Endodermal cell (in vitro differentiated cells): ENCODE measurements around a stretch of chr12.

GRCh38 chr12:109310335-109310838 is 1.3 kb upstream of the FOXN4 start:
- PRO-cap, result unidirectional peak, minus-strand start at chr12:109310511

- PRO-cap, result no peak
Observed at GRCh38 chr12:109552151-109552839, 21.0 kb downstream of the MMAB start.

GRCh38 chr12:109558663-109559108 is 14.6 kb downstream of the MMAB start:
- PRO-cap, result no peak

DNA sequence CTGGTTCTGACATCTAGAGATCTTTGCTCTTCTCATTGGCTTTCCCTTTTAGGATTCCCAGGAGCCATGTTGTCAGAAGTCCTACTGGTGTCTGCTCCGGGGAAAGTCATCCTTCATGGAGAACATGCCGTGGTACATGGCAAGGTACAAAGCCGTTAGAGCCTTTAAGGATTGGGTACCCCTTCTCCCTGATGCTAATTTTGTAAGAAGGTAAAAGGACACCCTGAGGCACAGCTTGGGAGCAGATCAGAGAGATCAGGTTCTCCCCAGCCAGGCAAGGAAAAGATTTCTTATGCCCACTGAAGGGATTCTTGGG is 1.1 kb downstream of the MVK start:
- PRO-cap, result no peak

DNA sequence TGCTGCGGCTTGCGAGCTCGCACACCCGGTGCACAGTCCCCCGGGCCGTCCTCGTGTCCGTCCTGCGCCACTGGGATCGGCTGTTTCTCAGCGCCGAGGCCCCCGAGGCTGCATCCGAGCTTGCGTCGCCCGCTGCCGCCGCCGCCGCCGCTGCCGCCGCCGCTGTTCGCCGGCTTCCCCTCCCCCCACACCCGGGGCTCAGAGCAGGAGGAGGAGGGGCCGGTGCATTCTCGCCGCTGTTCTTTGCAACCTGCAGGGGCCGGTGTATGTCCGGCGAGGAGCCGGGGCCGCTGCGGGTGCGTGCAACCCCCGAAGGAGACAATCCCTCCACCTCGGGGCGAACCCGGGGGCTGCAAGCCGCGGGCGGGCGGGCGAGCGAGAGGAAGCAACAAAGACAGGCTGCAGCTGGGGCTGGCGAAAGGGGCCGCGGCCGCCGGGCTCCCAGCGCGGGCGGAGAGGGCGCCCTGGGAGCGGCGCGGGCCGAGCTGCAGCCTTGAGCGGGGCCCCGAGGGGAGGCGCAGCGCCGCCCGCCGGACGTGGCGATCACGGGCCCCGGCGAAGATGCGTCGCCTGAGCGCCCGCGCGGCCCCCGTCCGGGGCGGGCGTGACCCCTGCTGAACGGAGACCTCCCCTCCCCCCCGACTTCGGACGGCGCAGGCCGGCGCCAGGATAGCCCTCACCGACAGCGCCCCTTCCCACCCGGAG is 595 bp downstream of the FAM222A start:
- PRO-cap, result bidirectional peak, plus-strand start at position 355 of the sequence, minus-strand start at position 89 of the sequence

DNA sequence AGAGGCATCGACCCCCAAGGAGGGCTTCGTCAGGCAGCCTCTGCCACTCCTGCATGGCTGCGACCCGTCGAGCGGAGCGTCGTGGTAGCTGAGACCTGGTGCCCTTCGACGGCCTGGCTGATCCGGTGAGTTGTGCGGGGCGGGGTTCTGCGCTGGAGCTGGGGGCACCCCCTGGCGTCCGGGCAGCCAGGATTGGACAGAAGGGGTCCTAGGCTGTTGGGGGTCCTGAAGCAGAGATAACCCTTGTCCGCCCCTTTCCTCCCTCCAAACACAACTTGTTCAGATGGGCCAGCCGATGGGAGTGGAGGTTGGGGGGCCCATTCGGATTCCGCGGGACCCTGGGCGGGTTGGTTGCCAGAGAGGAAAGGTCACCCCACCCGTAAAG is 1.1 kb downstream of the FAM222A start:
- PRO-cap, result bidirectional peak, plus-strand start at position 271 of the sequence, minus-strand start at position 134 of the sequence

- PRO-cap, result no peak
Observed at GRCh38 chr12:109720023-109720778, 6.6 kb downstream of the FAM222A start.

DNA sequence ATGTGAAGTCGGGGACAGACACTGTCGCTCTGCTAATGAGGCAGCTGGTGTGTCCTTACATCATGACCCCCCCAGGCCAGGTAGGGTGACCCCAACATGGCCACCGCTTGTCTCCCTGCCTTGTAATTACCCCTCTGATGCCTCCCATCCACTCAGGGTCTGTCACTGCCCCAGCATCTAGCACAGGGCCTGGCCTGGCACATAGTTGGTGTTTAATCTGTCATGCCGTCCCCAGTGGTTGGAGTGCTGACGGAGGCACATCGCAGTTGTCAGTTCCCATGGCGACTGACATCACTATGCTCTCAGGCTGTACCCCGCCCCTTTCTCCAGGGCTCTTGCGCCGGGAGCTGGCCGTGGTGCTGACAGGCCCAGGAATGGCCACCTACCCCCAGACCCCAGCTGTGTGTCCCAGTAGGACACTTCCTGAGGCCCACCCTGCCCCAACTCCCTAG is 22.9 kb downstream of the FAM222A start:
- PRO-cap, result no peak

DNA sequence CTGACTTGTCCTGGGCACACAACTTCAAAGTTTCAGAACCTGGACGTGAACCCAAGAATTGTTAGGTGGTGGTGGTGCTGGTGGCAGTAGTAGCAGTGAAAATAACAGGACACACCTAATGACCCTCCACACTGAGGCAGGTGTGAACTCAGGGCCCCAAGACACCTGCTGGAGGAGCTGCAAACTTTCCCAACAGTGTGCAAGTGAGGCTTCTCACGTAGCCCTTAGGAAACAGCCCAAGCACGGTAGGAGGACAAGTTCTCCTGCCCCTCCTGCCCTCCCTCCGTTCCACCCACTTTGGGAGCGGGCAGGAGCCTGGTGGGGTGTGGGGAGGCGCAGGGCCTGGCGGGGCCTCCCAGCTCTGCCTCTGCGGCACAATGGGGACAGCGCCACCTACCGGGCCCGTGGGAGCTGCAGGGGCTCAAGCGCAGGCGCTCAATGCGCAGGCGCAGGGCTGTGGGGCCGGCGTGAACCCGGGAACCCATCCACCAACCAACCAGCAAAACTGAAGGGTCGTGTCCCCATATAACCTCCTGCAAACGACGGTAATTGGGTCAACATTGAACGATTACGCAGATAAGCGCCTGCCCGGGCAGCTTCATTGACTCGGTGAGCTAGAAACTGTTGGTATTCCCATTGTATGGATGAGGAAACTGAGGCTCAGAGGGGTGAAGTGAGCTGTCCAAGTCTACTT is 12.0 kb upstream of the TRPV4 start:
- PRO-cap, result no peak

- PRO-cap, result no peak
Observed at GRCh38 chr12:109877755-109878465, 2.4 kb downstream of the GLTP start.

DNA sequence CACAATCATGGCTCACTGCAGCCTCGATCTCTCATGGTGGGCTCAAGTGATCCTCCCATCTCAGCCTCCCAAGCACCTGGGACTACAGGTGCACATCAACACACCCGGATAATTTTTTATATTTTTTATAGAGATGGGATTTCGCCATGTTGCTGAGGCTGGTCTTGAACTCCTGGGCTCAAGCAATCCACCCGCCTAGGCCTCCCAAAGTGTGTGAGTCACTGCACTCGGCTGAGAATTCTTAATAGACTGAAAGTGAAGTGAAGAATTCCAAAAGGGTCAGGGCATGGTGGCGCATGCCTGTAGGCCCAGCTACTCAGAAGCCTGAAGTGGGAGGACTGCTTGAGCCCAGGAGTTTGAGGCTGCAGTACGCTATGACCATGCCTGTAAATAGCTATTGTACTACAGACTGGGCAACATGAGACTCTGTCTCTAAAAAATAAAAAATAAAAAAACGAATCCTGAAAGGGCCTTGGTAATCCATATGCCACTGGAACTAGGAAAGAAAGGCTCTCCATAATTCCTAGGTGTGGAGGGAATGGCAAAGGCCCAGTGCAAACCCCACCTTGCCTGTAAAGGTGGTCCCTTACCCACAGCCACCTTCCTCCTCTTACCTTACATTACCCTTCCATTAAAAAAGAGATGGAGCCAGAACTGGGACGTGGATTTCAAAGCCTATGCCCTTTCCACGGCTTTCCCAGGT is 43.8 kb downstream of the TCHP start:
- PRO-cap, result no peak

- PRO-cap, result no peak
Observed at GRCh38 chr12:109961133-109961840, 34.9 kb downstream of the GIT2 start.

DNA sequence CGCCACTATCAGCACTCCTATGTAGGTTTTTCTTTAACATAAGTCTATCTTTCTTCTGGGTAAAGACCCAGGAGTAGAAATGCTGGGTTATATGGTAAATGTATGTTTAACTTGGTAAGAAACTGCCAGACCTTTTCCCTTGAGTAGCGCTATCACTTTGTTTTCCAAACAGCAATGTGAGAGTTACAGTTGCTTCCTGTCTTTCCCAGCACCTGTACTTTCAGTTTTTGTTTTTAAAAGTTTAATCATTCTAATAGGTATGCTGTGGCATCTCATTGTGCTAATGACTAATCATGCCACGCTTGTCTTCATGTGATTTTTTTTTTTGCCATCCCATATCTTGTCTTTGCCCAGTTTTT is 28.2 kb downstream of the GIT2 start:
- PRO-cap, result no peak

DNA sequence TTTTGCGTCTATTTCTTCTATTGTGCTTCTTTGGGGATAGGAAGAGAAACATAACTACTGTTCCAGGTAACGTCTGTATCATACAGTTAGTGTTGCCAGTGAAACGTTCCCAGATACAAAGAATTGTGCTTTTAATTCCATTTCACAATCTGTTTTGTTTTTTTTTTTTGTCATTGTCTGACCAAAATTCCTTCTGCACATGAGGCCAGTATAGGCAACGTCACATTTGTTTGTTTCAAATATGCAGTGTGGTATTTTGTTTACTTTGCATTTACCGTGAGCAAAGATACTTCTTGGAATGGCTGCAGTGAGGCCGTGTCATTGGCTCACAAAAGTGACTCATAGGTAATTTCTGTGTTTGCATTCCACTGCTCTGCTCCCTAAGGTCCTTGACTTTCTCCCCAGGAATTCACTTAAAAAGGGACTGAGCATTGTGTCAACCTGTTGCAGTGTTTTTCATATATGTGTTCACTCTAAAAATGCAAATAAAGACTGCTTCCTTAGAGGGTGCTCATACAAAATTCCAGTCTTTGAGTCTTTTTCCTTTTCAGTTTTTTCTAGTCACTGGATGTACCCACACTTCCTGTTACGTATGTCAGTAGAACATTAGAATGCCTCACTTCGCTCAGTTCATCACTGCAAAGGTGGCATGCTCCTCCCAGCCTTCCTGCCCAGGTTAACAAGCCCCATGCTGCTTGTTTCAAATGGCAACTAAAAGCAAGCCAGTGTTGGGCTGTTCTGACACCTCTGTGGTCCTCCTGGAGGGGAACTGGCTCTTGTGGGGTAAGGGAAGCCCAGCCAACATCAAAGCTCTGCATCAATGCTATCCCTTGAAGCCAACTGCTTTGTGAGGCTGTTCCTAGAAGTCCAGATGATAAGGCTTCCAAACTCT is 9.2 kb downstream of the C12orf76 start:
- PRO-cap, result no peak

GRCh38 chr12:110072957-110074100 is 25.0 kb upstream of the C12orf76 start:
- PRO-cap, result no peak

DNA sequence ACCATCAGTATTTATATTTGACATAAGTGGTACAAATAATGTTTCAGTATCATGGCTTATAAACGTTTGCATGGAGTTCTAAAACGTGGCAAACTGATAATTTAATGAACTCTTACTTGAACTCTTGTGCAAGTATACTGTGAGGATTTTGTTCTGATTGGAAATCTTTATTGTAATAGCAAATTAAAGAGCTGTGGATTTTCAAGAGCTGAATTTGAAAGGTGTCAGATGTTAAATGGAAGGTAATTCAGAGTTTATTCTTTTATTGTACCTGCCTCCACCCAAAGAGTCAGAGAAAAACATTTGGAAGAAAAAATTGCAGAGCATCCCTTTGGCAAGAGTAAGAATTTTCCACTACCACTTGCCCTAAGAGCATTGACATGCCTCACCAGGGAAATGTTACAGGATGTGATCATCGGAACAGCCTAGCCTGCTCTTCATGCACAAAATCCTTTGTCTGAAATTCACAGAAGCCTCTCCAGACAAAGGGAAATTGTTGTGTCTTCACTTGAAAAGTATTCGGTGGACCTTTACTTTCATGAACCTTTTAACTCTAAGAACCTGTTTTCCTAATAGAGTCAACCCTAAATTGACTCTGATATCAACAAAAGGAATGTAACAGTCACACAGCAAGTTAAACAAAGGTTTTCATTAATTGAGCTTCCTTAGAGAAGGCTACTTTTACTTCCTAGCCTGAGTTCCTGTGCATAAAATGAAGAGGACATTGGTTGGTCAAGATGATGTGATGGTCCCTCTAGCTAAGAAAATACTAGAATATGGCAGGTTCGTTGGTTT is 36.8 kb downstream of the ATP2A2 start:
- PRO-cap, result no peak

- PRO-cap, result no peak
Observed at GRCh38 chr12:110343085-110343938, 60.2 kb downstream of the ANAPC7 start.

DNA sequence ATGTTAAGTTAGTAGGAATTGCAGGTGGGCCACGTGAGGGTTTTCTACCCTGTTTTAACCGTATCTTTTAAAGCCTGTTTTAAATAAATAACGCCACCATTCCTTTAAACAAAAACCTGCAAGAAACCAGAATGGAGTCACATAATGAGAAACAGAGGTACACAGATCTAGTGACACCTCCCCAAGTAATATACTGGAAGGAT is 346 bp upstream of the PPTC7 start:
- PRO-cap, result no peak

DNA sequence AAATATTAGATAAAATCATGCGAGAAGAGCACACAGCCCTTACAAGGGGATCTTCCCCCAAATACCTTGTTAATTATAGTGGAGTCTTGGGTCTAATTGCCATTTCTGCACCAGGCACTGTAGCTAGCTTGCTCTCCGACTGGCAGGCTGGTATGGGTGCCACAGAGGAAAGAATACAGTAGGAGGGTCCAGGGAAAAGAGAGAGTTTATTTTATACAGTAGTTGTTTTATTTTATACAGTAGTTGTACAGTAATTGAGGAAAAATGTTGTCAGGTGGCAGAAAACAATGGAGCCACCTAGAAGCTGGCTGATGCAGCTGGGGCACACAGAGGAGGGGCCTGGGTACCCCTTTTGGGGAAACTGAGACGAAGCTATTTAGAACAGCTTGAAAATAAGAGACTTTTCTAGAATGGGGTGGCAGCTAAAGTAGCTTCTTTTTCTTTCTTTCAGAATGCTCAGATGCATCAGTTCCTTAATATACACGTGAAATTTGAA is 34.7 kb downstream of the TCTN1 start:
- PRO-cap, result no peak

GRCh38 chr12:111047074-111047285 is 13.0 kb downstream of the CUX2 start:
- PRO-cap, result no peak